Jejunum (tissue), 1 donor: ENCODE data around the gene CLK2.

DNA sequence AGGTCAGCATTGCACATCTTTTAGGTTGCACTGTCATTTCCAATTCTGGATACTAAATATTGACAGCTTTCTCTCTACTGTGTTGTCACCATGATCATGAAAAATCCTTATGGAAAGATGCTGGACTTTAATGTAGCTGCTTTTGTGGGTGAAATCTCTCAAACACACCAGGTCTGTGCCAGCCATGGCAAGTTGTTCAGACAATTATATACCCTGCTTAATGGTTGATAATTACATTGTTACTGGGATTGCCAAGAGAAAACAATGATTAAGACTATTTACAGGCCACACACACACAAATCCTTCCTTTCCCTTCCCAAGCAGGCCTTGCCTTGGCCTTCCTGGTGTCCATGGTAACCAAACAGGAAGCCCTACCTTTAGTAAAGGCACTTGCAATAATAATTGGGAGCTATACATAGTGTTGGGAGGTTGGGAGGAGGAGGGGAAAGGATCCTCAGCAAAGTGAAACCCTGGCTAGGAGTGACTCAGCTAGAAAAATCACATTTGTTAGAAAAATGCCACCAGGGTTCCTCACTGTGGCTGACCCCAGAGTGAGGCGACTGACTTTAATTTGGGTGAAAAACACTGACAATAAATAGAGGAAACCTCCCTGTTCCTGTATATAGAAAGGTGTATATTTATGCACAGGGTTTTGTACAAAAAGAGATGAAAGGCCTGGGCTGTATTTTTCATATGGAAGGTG is 122.2 kb upstream of the ADAR start:
- PRO-cap = no peak

- PRO-cap = no peak
These were observed 123.1 kb upstream of the ADAR start for GRCh38 chr1:154730875-154731639.

DNA sequence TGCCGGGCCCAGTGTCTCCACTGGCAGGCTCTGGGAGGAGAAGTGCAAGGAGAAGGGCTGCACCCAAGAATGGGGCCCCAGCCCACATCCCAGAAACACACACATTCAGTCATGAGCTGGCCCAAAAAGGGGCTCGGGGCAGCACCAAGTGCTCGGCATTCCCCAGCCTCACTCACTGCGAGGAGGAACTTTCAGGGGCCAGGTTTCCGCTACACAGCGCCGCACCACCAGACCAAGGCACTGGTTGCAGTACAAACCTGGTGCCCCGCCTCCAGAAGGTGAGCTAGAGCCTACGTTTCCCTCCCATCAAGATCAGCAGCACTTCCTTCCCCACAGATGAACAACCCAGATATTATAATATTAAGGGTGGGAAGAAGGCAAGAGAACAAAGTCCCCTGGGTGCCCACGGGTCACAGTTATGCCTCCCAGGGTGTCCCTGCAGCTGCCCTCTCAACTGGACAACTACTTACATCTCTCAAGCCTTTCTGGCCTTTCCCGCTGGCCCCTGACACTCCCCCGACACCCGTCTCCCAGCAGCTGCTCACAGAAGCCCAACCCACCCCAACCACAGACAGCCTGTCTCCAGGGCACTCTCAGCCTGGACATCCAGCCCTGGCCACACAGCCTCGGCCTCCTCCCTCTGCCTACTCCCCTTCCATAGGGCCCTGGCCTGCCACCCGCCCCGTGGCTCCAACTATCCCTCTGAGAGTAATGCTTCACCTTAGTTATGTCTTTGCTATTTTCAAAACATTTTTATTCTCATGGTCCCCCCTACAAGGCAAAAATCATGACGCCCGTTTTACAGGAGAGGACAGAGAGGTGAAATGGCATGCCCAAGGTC is 3.8 kb downstream of the PBXIP1 start:
- PRO-cap = no peak

GRCh38 chr1:154960579-154961179 is 903 bp downstream of the PYGO2 start:
- PRO-cap = no peak

- PRO-cap = no peak
These were observed 2.0 kb downstream of the SHC1 start for GRCh38 chr1:154968385-154969178.

GRCh38 chr1:154971340-154971754 is 800 bp upstream of the SHC1 start:
- PRO-cap = unidirectional peak, plus-strand start at chr1:154971427; unidirectional peak, plus-strand start at chr1:154971490

GRCh38 chr1:154975383-154976457 is 1.2 kb downstream of the CKS1B start:
- PRO-cap = bidirectional peak, plus-strand start at chr1:154975531, minus-strand start at chr1:154975215; bidirectional peak, plus-strand start at chr1:154975821, minus-strand start at chr1:154975761

GRCh38 chr1:155003370-155004066 is 916 bp downstream of the ZBTB7B start:
- PRO-cap = bidirectional peak, plus-strand start at chr1:155003586, minus-strand start at chr1:155003308; bidirectional peak, plus-strand start at chr1:155004111, minus-strand start at chr1:155003968

DNA sequence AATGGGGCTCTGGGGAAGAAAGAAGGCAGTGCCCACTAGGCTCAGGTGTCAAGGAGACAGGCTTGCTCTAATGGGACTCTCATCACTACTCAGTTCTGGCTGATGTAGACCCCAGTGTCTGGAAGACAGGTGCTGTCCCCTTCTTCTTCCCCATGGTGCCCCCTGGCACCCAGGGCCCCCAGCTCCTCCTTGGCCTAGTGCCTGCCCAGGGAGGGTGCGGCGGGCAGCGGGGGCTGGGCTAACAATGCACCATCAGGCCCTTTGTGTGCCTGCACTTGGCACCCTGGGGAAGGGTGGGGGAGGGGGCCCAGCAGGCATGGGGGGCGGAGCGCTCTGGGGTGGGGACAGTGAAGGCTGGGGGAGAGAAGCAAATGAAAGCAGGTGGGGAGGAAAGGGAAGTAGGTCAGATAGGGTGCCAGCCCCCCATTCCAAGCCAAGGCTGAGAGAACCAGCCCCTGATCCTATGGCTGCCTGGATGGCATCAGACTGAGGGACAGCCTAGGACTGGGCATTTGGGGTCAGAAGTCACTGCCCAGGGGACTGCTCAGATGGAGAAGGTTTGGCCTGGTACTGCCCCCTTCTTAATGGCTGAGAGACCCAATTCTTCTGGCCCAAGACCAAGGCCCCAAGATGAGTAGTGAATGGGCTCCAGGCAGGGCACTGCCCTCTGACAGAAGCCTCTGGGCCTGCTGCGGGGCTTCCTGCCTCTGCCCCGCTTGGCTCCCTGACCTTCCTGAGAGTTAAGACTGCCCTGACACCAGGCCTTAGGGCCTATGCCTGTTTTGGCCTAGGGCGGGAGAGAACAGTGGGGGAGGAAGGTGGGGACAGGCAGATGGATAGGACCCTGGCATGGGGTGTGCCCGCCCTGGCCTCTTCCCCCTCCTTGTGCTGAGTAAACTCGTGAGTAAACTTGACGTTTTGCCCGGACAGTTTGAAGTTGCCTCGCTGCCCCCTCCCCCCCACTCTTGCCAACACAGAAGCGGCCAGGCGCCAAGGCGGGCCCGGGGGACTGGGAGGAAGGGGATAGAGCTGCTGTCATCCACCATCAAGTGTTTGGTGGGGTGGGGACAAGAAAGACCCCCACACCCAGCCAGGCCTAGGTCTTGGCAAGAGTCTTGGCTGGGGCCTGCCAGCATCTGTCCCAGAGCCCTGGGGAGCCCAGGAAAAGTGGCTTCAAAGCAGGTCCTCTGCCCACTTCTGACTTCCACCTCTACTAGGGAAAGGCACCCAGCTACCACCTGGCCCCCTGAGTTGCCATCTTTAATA is 2.7 kb downstream of the ZBTB7B start:
- PRO-cap = bidirectional peak, plus-strand start at position 347 of the sequence, minus-strand start at position 191 of the sequence; bidirectional peak, plus-strand start at position 993 of the sequence, minus-strand start at position 885 of the sequence

- PRO-cap = unidirectional peak, plus-strand start at chr1:155015189
These were observed 12.5 kb downstream of the ZBTB7B start for GRCh38 chr1:155014566-155015972.

GRCh38 chr1:155052884-155053749 is 2.0 kb downstream of the ADAM15 start:
- PRO-cap = no peak

GRCh38 chr1:155153595-155154019 is 13.3 kb upstream of the DPM3 start:
- PRO-cap = no peak

GRCh38 chr1:155184289-155185342 is 11.0 kb downstream of the TRIM46 start:
- PRO-cap = no peak

DNA sequence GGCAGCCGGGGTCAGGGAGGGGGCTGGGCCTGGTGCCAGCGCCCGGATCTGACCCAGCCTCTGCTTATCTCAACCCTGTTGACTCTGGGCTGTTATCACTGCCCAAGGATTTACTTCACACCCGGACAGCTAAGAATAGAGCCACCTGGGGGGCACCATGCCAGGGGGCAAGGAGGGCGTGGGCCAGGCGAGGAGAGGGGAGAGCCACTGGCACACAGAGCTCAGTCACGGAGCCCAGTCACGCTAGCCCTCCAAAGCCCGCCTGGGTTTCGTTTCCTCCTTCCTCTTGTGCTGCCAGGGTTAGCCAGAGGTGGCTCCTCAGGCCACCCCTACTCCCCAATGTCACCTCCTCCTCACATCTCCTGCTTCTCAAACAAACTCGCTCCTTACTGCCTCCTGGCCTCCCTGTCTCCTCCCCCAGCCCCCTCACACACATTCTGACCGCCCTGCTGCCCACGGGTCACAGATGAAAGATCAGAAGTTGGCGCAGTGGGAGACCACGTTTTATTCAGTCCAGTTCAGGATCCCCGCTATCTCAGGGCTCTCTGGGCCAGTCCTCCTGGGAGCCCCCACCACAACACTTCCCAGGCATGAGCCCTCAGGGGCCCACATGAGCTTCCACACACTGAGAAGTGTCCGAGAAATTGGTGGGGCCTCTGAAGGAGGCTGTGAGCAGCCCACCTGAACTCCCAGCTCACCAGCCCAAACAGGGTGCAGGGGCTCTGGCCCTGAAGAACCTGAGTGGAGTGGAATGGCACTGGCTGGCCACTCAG is 11.9 kb downstream of the TRIM46 start:
- PRO-cap = unidirectional peak, minus-strand start at position 239 of the sequence; unidirectional peak, minus-strand start at position 264 of the sequence

DNA sequence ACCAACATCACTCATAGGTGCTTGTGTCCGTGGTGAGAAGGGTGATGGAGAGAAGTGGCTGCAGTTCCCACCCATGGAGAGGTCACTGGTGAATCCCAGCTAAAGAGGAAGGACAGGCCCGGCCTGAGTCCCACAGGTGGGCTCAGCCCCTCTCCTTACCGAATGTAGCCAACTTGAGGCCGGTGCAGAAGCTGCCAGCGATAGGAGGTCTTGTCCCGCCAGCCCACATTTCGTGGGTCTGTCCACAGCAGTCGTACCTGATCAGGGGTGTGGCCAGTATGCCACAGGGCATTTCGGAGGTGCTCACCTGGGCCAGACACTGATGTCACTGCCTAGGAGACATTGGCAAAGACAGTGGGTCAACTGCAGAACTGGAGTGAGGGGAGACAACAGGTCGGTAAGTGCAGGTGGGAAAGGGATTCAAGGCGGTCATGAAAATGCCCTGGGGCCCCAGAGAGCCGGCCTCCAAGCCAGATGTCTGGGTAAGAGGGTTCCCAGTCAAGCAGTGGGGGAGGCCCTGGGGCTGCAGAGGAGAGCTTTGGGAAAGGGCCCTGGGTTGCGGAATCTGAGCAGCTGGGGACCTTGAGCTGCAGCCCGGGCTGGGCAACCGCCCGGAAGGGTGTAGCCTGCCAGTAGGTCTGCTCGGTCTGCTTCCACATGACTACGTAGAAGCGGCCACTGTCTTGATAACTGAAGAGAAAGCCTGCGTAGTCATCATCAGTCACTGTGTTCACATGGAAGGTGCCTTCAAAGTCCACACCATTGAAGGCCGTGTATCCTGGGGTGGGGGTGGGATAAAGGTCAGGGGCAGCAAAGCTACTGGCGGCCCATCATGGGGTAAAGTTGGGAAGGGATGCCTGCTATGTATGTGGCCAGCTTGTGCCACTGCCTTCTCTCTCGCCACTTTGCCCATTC is 10.6 kb downstream of the THBS3 start:
- PRO-cap = no peak

DNA sequence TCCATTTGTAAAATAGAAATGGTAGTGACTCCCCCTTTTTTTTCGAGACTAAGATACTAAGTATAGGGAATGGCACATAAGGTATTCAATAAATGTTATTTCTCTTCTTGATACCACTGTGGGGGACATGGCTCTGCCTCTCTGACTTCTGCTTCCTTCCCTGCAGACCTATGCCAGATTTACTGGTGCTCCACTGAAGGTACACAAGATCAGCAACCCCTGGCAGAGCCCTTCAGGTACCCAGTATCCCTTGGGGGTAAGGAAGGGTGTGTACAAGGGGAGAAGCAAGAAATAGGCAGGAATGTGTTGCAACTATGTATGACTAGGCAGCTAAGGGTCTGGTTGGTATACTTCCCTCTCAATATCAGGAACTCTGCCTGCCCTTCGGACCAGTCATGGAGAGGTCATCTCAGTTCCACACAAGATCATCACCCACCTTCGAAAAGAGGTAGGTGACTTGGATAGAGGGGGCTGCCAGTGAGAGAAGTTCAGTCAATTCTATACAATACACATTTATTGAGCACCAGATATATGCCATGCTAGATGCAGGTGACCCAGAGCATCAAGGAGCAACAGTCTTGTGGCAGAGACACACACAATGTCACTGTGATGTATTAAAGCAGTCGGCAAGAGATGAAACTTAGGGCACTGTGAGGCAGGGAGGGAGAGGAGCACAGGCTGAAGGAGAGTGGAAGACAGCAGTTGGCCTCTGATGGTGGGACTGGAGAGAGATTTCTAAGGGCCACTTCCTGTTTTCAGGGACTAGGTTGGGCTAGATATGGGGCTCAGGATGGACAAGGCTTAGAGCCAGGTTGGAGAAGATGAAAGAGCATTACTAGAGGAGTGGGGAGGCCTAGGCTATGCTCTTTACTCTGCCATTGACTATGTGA is 1.9 kb downstream of the MTX1 start:
- PRO-cap = no peak

- PRO-cap = no peak
These were observed 1.1 kb upstream of the ENTREP3 start for GRCh38 chr1:155256337-155256816.

GRCh38 chr1:155261178-155261728 is 907 bp downstream of the SCAMP3 start:
- PRO-cap = no peak

DNA sequence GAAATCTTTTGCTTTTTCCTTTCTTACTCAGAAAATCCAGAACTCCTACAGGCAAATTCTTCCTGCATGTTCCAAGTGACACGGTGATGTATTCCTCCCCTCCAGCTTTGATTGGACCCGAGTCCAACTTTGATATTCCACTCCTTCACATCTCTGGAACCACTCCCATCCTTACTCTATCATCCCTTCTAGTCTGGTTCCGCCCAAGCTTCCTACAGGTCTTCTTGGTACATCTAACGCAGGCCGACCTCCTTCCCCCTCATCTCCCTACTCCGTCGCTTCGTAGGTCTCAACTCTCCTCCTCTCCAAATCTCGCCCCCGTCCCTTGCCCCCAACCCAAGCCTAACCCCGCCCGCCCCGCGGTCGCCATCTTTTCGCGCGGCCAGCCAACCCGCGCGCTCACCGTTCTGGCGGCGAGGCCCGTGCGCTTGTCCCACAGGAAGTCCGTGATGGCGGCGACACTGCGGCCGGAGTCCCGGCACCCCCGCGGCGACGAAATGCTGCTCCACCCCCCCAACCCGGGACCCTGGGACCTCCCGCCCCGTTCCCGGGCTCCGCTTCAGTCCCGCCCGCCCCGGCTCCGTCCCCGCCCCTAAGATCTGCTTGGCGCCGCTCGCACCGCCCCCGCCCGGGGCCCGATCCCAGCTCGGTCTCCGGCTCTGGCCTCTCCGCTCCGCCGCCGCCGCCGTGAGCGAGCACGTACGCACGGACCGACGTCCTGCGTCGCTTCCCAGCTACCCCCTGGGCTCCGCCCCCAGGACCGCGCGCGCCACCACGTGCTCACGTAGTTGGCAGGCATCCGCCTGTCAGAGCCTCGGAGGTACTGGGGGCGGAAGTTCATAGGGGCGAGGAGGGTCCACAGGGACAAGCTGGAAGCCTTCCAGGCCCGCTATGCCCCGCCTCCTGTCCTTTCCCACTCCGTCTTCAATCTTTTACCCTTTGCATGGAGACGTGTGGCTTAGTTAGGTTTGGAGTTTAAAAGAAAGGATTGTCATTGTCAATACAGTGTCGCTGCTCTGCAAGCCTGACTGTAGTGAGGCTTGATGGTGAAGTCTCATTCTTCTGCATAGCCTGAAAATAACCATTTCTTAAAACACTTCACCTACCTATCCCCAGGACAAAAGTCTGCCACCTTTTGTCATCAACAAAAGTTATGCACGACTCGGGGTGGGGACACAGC is at the start of gene CLK2:
TSS of gene CLK2 (minus strand) at position 707 of the 1,180 bp plus-strand sequence.
- PRO-cap = unidirectional peak, plus-strand start at position 140 of the sequence; bidirectional peak, plus-strand start at position 443 of the sequence, minus-strand start at position 370 of the sequence; bidirectional peak, plus-strand start at position 787 of the sequence, minus-strand start at position 689 of the sequence

GRCh38 chr1:155319388-155319736 is 1.3 kb upstream of the RUSC1 start:
- PRO-cap = no peak